Right lobe of liver (tissue), 4 donors: ENCODE data around the genes TMEM236 and MRC1.

DNA sequence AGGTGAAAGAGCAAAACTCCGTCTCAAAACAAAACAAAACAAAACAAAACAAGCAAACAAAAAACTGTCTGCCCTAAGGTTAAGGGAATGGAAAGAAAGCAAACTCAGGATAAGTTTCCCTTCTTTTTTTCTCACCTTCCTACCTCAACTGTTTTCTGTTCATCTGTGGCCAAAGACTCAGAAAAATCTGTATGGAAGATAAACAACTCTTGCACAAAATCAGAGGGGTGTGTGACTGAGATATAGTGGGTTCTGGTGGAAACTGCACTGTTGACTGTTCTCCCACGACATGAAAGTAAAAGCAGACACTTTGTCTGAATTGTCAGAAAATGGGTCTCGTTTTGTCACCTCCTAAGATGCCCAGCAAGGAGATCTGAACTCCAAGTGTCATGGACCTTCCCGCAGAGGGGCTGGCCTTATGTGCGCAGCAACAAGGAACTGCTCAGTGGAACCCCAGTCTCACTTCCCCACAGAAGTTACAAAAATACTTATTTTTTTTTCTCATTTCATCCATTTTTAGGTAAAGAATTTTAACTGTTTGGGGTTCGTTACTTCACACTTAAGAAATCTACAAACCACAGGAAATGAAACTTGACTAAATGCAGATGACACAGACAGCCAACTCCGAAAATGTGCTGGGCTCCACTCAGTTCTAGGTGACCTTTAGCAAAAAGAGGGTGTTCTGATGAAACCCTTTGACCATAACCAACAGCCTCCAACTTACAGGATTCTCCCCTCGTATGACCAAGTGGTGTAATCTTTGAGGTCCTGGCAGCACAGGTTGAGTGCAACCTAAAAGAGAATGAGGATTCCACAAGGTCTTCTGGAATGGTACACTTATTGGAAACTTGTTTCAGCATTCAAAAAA is 115.0 kb downstream of the FAM107B start:
- PRO-cap, 4 experiments = no peak in any of the 4 experiments
- RAMPAGE, long total RNA, 2 experiments = no peak in any of the 2 experiments

- PRO-cap, 4 experiments = no peak in any of the 4 experiments
- RAMPAGE, long total RNA, 2 experiments = no peak in any of the 2 experiments
Measured at GRCh38 chr10:14773784-14774625, 692 bp downstream of the FAM107B start.

DNA sequence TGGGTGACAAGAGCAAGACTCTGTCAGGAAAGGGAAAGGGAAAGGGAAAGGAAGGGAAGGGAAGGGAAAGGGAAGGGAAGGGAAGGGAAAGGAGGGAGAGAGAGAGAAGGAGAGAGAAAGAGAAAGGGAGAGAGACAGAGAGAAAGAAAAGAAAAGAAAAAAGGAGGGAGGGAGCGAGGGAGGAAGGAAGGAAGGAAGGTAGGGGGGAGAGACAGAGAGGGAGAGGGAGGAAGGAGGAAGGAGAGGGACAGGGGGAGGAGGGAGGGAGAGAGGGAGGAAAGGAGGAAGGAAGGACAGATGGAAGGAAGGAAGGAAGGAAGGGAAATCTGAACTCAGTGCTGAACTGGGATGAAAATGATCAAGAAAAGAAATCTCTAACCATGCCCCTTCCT is 32.3 kb downstream of the NMT2 start:
- PRO-cap, 4 experiments = peak in 2 of 4 experiments; most common plus-strand start position 158 of the sequence (in 2)
- RAMPAGE, long total RNA, 2 experiments = no peak in any of the 2 experiments

GRCh38 chr10:15212913-15214094 is 44.8 kb upstream of the NMT2 start:
- PRO-cap, 4 experiments = no peak in any of the 4 experiments
- RAMPAGE, long total RNA, 2 experiments = no peak in any of the 2 experiments

- PRO-cap, 4 experiments = no peak in any of the 4 experiments
- RAMPAGE, long total RNA, 2 experiments = no peak in any of the 2 experiments
Measured at GRCh38 chr10:15605537-15606283, 114.0 kb downstream of the ITGA8 start.

GRCh38 chr10:15737467-15738123 is 17.9 kb upstream of the ITGA8 start:
- PRO-cap, 4 experiments = no peak in any of the 4 experiments
- RAMPAGE, long total RNA, 2 experiments = no peak in any of the 2 experiments

GRCh38 chr10:15738124-15738729 is 18.5 kb upstream of the ITGA8 start:
- PRO-cap, 4 experiments = no peak in any of the 4 experiments
- RAMPAGE, long total RNA, 2 experiments = no peak in any of the 2 experiments

DNA sequence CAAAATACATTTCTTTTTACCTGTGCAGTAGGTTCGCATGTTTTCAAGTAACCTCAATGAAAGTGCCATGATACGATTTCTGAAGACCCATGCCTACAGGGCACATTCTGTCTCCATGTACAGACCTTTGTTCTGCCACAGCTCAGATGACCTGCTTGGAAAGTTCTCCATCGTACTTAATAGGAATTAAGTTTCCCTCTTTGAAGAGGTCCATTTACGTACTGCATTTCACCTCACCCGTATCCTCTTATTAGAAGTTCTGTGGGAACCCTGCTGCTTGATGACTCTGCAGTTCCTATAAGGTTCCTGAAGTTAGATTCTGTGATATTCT is 50.9 kb downstream of the MINDY3 start:
- PRO-cap, 4 experiments = no peak in any of the 4 experiments
- RAMPAGE, long total RNA, 2 experiments = no peak in any of the 2 experiments

DNA sequence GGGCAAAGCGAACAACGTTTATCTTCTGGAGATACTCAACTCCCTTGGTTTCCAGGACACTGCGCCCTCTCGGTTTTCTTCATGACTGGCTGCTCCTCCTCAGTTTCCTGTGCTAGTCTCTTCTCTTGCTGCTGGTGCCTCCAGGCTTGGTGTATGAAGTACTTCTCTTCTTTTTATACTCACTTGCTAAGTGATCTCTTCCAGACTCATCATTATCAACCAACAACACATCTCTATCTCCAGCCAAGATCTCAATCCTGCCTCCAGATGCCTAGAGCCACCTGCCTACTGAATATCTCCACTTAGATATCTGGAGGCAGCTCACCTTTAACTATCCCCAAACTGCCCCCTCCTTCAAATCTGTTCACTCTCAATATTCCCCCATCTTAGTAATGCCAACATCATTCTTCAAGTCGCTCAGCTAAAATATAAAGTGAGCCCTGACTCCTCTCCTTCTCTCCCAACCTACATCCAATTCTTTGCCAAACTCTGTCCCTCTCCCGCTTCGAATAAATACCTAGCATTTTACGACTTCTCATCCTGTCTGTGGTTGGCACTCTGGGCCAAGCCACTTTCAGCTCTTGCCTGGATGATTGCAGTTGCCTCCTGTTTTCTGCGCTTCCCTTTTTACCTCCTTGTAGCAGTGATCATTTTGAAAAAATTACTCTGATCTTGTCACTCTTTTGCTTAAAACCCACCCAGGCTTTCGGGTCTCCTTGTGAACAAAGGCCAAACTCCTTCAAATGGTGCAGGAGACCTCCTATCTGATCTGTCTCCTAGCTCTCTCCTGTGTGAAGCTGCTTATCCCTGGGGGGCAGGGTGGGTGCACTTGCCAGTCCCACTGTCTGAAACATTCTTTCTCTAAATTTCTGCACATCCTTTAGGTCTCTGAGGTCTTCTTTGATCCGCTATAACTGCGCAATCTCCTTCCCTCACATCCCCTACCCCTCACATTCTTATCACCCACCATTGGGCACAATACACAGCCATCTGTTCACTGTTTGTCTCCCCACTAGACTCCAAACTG is 114.6 kb upstream of the C1QL3 start:
- PRO-cap, 4 experiments = no peak in any of the 4 experiments
- RAMPAGE, long total RNA, 2 experiments = no peak in any of the 2 experiments

DNA sequence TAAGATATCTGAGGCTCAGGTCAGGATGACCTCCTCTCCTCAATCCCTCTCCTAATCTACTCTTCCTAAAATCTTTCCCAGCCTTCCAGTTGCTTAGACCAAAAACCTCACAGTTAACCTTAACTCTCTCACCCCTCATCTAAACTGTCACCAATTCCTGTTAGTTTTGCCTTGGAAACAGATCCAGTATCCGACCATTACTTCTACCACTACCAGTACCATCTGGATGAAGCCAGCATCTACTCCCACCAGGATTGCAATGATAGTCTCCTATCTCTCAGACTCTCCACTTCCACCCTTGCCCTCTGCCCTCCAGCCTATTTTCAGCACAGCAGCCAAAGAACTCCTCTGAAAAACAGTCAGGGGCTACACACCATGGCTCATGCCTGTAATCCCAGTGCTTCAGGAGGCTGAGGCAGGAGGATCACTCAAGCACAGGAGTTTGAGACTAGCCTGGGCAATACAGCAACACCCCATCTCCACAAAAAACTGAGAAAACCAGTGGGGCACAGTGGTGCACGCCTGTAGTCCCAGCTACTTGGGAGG is 69.8 kb downstream of the RSU1 start:
- PRO-cap, 4 experiments = no peak in any of the 4 experiments
- RAMPAGE, long total RNA, 2 experiments = start-site peak on the minus strand in 1 of 2 experiments, centred at position 283 of the sequence, 5 reads per replicate

DNA sequence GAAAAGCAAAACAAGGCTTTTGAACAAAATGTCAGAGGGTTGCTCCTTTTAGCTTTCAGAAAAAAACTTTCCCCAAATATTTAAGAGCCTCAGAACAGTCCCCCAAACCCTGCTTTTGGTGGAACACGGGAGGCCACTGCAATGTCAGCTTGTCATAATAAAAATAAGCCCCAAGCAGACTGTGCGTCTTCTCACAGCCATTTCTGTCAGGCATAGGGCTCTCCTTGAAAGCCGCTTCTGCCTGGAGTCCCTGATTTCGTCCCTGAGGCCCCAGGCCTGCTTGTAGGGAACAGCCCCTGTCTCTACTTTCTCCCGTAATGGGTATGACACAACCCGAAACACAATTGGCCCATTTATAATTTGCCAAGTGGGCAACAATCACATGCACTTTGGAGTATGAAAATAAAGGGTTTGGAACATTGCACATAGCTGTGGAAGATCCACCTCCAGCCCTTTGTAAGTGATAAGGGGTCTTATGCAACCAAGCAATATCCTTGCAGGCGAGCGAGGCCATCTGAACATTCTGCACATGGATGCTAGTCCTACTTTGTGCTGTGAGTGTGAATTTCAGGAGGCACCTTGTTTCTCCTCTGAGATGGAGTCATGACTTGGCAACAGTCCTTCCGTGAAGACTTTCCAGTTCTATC is 141.7 kb downstream of the CUBN start:
- PRO-cap, 4 experiments = no peak in any of the 4 experiments
- RAMPAGE, long total RNA, 2 experiments = no peak in any of the 2 experiments

DNA sequence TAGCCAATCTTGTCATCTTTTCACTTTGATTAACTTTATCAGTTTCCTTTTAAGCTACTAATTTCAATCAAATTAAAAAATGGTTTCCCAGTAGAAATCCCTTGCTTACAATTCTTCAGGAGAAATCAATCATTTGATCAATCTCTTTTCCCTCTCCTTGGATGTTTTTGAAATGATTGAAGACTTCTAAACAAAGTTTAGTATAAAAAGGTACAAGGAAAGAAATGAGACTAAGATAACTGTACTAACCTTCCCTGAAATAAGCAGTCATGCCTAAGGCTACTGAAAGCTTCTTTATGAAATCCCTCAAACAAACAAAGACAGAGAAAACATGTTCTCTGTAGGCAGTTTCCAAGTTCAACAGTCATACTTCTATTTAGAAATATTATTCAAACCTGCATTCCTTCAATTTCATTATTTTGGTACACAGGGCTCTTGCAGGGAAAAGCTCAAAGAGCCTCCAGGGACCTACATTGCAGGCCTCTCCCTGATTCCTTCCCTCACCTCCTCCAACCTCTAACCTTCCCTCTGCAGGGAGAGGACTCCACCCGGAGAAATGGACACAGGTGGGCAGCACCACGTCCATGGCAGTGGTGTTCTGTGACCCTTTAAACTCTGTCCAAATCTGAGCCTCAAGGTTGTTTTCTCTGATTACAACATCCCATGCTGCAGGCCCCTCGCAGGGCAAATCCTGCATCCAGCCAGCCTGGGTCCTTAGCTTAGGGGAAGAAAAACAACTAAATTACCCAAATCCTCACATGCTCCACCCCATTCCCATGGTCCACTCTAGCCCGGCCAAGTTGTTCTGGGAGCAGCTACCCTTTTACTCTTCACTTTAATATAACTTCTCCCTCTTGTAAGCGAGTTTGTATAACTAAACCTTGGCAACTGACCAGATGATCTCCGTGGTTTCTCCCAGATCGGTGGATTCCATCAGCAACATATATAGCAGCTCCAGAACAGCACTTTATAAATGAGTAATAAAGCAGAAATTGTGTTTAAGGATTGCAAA is 129.9 kb downstream of the CUBN start:
- PRO-cap, 4 experiments = no peak in any of the 4 experiments
- RAMPAGE, long total RNA, 2 experiments = no peak in any of the 2 experiments

GRCh38 chr10:17003741-17004504 is 125.7 kb downstream of the CUBN start:
- PRO-cap, 4 experiments = no peak in any of the 4 experiments
- RAMPAGE, long total RNA, 2 experiments = no peak in any of the 2 experiments

DNA sequence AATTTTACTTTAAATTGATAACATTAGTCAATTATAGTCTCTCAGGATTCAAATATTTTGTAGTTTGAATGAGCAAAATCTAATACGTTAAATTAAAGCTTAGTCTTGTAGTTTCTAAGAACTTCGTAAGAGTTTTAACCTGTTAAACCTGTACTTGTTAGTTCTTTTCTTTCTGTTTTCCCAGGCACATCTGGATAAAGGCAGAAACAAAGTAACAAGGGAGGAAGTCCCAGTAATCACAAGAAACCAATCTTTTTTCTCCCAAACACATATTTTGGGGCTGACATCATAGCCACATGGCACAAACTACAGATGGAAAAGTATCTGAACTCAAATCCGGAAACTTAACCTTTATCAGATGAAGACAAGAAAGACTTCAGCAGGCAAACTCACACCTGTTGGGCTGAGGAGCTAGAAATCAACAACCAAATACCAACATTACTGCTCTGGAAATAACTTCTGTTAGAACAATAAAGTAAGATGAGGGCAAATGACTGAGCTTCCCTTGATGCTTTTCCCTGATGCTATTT is 67.2 kb downstream of the CUBN start:
- PRO-cap, 4 experiments = no peak in any of the 4 experiments
- RAMPAGE, long total RNA, 2 experiments = no peak in any of the 2 experiments

DNA sequence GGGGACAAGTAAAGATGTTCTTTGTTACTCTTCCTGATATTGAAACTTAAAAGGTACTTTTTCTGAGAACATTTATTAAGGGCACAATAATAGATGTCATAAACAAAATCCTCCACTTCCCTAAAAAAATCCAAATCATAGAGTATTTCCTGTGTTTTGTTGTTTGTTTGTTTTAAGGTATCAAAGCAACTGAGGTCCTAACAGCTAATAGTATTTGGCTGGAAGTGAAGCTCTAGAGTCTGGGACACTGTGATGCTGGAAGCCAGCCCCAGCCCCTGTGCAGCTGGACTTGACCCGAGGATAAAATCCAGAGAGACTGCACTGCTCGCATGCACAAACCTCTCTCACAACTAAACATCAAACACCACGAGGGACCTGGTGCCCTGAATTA is 44.7 kb downstream of the CUBN start:
- PRO-cap, 4 experiments = no peak in any of the 4 experiments
- RAMPAGE, long total RNA, 2 experiments = no peak in any of the 2 experiments

DNA sequence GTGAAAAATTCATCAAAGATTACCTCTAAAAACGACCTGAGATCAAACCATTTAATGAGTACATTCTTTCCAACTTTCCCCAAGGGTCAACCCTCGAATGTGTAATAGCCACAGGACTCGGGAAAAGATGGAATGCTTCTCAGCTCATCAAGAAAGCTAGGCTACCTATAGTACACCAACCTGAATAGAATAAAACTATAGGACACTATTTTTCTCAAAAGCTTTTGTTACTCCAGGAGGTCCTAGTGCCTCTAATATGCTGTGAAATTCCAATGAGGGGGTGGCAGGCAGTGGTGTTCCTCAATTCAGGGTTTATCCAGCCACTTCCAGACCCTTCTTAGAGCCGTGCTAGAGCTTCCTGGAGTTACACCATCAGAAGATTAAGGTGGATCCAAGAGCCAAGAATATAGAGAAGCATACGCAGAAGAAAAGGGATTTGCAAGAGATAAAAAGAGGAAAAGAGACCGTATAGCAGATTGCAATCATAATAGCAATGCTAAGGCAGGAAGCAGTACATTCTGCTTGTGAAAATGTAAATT is 2.4 kb downstream of the ST8SIA6 start:
- PRO-cap, 4 experiments = no peak in any of the 4 experiments
- RAMPAGE, long total RNA, 2 experiments = no peak in any of the 2 experiments

DNA sequence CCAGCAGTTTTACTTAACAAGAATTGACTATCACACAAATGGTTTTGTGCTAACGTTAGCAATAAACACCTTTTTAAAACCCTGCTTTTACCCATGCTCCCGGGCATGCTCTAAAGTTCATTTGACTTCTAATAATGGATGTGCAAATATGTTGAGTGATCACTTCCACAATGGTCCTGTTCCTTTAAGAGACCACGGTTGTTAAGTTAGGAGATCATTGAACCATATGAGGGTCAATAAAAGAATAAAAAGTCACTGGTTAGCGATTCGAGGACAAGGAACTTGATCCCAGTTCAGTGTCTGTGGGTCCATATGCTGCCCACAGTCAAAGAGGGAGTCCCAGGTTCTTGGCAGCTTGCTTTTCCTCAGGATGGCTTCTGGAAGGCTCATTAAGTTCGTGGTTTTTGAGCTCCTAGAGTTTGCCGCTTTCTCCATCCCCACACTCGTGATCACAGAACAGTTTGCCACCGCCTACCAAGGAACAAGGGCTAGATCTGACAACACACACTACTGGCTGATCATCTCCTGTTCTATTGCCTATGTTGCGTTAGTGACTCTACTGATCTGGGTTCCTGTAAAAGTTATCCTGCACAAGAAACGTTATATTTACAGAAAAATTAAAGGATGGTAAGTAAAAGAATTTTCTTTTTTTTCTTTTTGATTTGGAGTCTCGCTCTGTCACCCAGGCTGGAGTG is at the start of gene TMEM236:
Gene TMEM236 (plus strand): TSS at position 276 of the 695 bp plus-strand sequence.
- PRO-cap, 4 experiments = no peak in any of the 4 experiments
- RAMPAGE, long total RNA, 2 experiments = no peak in any of the 2 experiments

GRCh38 chr10:17784711-17785422 is 24.3 kb upstream of the MRC1 start:
- PRO-cap, 4 experiments = no peak in any of the 4 experiments
- RAMPAGE, long total RNA, 2 experiments = no peak in any of the 2 experiments

GRCh38 chr10:17808877-17809871 is at the start of gene MRC1:
TSS of gene MRC1 (plus strand) at chr10:17809348.
- PRO-cap, 4 experiments = peak in 4 of 4 experiments; most common plus-strand start chr10:17809344 (in 1); most common minus-strand start chr10:17809064 (in 4)
- RAMPAGE, long total RNA, 2 experiments = start-site peak on the plus strand in 2 of 2 experiments, at chr10:17809285-17809503 at its widest, 262 to 418 reads per replicate

DNA sequence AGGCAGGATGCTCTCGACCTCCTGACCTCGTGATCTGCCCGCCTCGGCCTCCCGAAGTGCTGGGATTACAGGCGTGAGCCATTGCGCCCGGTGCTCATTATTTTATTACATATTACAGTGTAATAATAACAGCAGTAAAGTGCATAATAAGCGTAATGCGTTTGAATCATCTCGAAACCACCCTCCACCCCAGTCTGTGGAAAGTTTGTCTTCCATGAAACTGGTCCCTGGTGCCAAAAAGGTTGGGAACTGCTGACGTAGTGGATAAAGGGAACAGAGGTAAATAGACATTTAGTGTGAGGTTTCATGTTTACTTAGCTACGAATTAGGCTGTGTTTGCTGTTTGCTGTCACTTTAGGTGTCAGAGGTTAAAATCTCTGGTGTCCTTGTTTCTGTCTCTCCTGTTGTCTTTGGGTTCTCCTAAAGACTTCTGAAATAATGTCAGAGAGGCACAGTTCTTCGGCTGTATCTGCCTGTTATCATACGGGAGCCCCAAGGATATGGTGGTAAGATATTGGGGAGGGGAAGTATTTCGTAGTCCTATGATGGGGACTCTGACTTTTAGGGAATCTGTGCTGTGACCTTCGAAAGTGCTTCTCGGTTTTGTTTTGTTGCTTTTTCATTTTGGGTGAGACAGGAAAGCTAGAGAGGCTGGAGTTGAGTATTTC is 60.2 kb upstream of the SLC39A12 start:
- PRO-cap, 4 experiments = peak in 4 of 4 experiments; most common plus-strand start position 371 of the sequence (in 3); most common minus-strand start position 196 of the sequence (in 1)
- RAMPAGE, long total RNA, 2 experiments = no peak in any of the 2 experiments